SJSA1 (cell line): ENCODE measurements around a stretch of chr7.

DNA sequence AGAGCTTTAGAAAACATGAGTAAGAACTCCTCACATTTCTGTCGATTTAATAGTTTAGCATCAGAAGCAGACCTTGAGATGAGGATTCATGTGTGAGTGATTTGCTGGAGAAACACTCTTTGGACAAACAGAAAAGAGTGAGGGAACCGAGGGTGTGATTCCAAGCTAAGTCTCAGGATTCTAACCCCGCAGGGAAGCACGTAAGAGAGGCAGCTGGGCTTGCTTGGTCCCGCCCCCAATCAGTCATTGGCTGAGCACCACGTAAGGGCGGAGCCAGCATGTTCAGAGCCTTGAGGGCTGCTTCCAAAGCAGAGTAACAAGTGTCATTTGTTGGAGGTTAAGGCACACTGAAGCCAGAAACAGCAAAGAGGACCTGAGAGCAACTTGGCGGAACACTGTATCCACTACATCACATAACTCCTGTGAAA lies 43.6 kb upstream of the NXPH1 start:
- RAMPAGE, long total RNA: no peak

- RAMPAGE, long total RNA: no peak
Measured at GRCh38 chr7:10997235-10998019, 23.8 kb downstream of the PHF14 start.

GRCh38 chr7:11152325-11152959 lies 178.8 kb downstream of the PHF14 start:
- RAMPAGE, long total RNA: no peak

GRCh38 chr7:11230920-11231483 lies 257.3 kb downstream of the PHF14 start:
- RAMPAGE, long total RNA: no peak

GRCh38 chr7:11522063-11522514 lies 309.9 kb downstream of the THSD7A start:
- RAMPAGE, long total RNA: no peak

GRCh38 chr7:11620893-11621490 lies 211.0 kb downstream of the THSD7A start:
- RAMPAGE, long total RNA: no peak

DNA sequence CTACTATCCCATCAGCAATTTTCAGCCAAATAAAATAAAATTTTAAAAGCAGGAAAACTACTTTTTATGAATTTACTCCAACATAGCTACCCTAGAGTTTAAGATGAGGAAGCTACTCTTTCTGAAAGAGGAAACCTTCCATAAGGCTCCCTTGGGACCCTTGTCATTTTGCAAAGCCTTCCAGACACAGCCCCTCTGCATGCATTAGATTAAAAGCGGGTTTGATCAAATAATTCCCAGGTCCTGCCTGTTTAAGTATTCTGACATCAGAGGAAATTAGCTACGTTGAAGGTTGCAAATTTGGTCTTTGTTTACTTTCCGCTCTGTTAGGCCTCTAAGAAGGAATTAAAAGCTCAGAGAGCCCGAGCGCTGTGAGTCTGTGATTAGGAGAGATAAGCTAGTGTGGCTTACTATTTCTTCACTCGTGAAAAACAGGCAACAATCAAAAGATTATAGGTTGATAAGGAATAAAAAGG lies 1.4 kb upstream of the THSD7A start:
- RAMPAGE, long total RNA: no peak

DNA sequence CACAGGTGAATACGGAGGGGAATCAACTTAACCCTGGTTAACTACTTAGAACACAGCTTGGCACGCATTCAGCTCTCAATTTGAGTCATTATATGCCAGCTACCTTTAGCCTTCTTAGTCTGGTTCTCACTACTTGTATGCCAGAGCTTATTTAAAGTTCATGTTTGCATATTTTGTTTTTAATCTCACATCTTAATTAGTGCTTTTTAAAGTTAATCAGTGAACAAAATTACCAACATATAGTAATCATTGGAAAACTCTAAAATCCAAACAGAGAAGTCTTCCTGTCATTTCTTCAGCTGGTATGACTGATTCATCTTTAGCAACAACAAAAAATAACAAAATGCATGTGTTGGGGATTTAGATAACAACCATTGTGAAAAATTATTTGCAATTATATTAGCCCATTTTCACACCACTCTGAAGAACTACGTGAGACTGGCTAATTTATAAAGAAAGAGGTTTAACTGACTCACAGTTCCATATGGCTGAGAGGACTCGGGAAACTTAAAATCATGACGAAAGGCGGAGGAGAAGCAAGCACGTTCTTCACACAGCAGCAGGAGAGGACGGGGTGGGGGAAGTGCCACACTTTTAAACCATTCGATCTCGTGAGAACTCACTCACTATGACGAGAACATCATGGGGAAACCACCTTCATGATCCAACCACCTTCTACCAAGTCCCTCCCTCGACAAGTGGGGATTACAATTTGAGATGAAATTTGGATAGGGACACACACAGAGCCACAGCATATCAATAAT lies 80.5 kb downstream of the VWDE start:
- RAMPAGE, long total RNA: no peak

DNA sequence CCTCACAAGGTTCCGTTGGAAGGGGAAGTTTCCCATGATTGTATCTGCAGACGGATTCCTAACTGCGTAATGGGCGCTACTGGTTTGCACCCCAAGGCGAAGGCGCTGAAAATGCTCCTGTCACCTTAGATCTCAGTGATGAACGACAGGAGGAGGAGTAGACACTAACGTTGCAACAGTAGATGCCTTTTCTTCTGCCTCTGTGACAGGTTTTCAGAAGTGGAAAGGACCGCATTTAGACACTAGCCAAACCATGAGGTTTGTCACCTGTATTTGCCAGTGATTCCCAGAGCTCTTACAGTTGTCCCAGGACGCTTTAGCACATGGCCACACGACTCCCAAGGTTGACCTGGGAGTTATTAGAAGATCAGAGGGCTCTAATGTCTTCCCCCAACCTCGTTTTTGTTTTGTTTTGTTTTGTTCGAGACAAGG lies 508 bp upstream of the VWDE start:
- RAMPAGE, long total RNA: no peak

DNA sequence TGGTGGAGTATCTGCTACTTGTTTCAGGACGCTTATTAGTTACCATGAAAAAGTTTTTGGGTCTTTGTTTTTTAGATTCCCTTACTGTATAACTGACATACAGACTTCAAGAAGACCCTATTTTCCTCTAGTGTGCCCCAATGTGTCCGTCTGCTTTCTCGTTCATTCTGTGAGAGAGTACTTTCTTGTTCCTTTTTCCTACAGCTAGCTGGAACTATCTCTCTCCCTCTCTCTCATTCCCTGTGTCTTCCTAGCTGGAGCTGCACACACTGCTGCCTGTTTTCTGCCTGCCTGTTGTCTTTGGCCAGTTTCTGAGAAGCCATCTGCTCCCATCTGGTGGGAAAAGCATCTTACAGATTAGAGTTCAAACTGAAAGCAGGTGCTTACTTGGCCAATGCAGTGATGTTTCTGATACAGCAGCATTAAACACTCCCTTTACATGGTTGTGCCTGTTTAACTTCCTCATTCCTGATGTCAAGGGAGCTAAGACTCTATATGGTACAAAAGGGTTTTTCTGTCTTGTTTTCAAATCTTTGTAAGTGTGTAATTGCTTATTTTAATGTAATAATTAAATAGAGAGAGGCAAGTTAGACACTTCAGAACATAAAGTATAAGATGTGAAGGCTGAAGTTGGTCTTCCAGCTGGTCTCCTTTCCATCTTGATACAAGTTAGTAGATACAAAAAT lies 49.2 kb upstream of the ARL4A start:
- RAMPAGE, long total RNA: no peak

GRCh38 chr7:12691625-12692413 lies 4.4 kb downstream of the ARL4A start:
- RAMPAGE, long total RNA: no peak

DNA sequence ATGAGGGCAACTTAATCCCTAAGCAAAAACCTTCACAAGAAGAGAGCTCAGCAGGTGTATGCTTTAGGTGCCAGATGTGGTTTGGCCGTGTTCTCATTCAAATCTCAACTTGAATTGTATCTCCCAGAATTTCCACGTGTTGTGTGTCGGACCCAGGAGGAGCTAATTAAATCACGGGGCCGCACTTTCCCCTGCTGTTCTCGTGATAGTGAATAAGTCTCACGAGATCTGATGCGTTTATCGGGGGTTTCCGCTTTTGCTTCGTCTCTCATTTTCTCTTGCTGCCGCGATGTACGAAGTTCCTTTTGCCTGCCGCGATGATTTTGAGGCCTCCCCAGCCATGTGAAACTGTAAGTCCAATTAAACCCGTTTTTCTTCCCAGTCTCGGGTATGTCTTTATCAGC lies 244.0 kb downstream of the ARL4A start:
- RAMPAGE, long total RNA: no peak

DNA sequence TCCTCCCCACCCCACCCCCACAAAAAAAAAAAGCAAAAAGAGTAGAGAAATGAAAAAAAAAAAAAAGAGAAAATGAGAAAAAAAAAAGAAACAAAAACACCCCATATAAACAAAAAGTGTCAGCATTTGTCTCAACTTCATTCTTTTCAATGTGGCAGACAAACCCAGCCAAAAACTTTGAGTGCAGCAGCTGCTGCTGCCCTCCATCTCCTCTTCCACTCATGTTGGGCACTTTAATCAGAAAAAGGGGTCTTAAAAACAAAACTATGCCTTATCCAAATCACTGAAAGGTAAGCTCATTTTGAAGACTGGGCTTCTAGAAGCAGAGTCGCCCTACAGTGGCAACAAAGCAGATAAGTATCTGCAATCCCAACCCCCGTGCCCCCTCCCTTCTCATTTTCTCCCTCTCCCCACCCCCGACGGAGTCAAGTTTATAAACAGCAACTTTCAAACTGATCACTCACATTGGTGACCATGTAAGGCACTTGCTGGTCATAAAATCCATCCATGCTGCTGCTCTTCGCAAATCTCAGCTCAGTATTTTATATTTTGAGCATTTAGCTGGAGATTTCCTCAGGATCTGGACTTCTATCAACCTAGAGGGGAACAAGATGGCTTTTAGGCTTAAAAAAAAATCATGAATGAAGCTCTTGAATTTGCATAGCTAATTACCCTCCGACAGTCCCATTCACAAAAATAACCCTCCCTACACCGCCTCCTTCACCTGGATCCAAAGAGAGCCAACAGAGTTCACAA lies 744 bp downstream of the ETV1 start:
- RAMPAGE, long total RNA: no peak

DNA sequence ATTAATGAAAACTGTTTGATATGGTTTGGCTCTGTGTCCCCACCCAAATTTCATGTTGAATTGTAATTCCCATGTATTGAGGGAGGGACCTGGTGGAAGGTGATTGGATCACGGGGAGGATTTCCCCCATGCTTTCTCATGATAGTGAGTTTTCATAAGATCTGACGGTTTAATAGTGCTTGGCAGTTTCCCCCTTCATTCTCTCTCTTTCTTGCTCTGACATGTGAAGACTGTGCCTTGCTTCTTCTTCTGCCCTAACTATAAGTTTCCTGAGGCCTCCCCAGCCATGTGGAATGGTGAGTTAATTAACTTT lies 248.6 kb upstream of the ETV1 start:
- RAMPAGE, long total RNA: no peak

DNA sequence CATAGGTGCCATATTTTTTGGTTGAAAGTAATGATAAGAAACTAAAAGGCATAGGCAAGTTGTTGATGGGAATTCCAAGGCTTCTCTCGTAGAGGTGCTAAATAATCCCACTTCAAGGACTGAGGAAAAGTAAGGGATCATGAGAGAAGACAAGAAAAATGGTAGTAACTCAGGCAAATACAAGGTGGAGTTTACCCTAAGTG lies 23.9 kb downstream of the AGMO start:
- RAMPAGE, long total RNA: no peak

DNA sequence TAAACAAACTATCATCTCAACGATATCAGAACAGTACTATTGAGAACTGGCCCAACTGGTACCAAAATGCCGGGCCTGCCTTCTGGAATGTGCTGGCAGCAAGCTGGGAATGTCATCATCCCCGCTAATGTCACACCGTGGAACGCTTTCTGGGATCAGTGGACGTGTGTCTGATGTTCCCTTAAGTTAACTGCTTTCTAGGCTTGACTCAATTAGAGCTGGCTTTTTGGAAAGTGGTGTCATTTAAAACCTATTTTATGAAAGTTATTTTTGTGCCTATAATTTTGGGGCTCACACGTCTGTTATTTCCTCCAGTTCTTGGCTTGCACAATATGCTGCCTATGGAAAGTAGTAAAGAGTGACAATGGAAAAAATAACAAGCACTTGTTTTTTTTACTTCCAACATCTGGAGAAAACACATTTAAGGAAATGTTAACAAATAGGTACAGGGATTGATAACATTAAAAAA lies 153.3 kb upstream of the MEOX2 start:
- RAMPAGE, long total RNA: no peak

- RAMPAGE, long total RNA: no peak
Measured at GRCh38 chr7:16420850-16421038, 594 bp downstream of the CRPPA start.

DNA sequence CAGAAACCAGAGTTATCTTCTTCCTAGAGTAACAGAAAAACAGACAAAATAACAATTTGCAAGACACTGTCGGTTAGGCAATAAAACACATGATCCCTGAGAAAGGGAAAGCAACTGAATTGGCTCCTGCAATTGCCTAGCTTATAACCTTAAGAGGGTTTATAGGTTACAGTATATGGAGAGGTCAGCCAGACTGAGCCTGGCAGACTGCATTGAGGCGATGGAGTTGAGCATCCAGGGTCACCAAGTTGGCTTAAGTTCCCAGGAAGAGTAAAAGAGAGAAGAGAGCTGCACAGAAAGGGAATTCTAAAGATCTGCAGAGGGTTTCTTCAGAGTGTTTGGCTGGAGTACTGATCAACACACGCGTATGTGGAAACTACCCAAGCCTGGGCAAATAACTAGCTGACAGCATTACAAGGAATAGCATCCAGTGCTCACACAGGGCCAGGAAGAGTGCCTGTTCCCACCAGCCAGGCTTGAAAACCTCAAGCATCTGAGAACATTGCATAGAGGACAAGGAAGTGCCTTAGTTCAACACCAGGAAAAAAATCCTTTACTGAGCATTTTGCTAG lies 11.2 kb downstream of the ANKMY2 start:
- RAMPAGE, long total RNA: no peak

- RAMPAGE, long total RNA: no peak
Measured at GRCh38 chr7:16661867-16662270, 15.9 kb downstream of the BZW2 start.

DNA sequence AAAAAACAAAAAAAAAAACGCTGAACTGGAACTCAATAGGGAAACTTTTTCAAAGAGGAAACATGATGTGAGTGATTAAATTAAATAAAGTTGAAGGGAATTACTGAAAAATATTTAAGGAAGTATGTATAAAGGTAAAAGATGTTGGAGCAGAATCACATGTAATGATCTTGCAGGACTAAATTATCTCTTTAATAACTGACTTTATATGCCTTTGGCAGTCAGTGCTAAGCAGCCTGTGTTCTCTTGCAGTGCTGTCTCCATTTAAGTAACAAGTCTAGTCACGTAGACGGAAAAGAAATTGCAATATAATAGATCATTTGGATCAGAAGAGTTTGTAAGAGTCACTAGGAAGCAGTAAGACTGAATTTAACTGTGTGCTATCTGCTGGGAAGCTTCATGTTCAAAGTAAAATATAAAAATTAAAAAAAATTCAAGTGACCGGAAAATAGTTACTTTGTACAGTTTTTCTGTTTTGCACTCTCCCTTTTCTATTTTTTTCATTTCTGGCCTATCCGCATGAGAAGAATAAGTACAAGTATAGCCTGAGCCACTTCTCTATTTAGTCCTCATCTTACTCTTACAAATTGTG lies 21.4 kb downstream of the BZW2 start:
- RAMPAGE, long total RNA: no peak